Transverse colon (tissue), 4 donors: ENCODE measurements around a stretch of chr14.

DNA sequence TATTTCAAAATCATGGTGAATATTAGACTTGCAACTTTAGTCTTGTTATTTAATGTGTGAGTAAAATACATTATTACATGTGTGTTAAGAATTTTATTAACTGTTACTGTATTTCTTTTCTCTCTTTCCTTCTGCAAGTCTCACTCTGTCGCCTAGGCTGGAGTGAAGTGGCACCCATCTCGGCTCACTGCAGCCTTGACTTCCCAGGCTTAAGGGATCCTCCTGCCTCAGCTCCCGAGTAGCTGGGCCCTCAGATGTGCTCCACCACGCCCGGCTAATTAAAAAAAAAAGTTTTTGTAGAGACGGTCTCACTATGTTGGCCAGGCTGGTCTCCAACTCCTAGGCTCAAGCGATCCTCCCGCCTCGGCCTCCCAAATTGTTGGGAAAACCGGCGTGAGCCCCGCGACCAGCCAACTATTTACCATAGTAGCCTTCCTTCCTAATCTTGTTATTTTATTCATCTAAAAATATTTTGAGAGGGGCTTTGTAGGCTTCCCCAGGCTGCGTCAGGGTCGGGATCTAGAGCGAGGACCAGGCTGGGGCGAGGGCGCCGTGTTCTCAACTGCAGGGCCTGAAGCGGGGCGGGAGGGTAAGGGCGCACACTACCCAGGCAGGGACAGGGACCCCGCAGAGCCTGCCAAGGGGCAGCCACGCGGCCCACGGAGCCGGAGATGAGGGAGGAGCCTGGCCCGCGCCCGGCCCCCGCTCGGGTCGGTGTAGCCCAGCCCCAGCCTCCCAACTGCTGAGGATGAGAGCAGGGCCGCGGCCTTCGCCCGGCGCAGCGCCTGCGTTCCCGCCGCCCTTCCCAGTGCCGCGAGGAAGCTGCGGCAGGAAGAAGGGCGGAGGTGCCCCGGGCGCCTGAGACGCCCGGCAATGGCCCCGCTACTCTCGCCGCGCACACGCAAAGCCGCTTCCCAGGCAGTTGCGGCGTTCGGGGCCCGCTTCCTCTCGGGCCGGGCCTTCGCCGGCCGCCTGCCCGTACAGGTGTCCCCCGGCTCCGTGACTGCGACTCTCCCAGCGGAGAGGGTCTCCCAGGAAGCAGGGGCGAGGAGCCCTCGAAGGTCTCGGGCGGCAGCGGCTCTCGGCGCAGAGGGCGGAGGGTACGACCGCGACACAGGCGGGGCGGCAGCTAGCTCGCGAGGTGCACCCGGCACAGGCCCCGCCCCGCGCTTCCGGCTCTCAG is 25.1 kb upstream of the YY1 start:
- PRO-cap = bidirectional peak, plus-strand start at position 745 of the sequence, minus-strand start at position 741 of the sequence; bidirectional peak, plus-strand start at position 808 of the sequence, minus-strand start at position 810 of the sequence; bidirectional peak, plus-strand start outside the sequence, minus-strand start at position 1,115 of the sequence
- RAMPAGE, long total RNA, 4 experiments = start-site peak on the minus strand in 1 of 4 experiments, centred at position 1,100 of the sequence, 6 reads per replicate

GRCh38 chr14:100237880-100238490 is 959 bp upstream of the YY1 start:
- PRO-cap = unidirectional peak, plus-strand start at chr14:100237999; bidirectional peak, plus-strand start at chr14:100238104, minus-strand start at chr14:100238055
- RAMPAGE, long total RNA, 4 experiments = no peak in any of the 4 experiments

DNA sequence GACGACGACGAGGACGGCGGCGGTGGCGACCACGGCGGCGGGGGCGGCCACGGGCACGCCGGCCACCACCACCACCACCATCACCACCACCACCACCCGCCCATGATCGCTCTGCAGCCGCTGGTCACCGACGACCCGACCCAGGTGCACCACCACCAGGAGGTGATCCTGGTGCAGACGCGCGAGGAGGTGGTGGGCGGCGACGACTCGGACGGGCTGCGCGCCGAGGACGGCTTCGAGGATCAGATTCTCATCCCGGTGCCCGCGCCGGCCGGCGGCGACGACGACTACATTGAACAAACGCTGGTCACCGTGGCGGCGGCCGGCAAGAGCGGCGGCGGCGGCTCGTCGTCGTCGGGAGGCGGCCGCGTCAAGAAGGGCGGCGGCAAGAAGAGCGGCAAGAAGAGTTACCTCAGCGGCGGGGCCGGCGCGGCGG is 463 bp downstream of the YY1 start:
- PRO-cap = no peak
- RAMPAGE, long total RNA, 4 experiments = no peak in any of the 4 experiments

DNA sequence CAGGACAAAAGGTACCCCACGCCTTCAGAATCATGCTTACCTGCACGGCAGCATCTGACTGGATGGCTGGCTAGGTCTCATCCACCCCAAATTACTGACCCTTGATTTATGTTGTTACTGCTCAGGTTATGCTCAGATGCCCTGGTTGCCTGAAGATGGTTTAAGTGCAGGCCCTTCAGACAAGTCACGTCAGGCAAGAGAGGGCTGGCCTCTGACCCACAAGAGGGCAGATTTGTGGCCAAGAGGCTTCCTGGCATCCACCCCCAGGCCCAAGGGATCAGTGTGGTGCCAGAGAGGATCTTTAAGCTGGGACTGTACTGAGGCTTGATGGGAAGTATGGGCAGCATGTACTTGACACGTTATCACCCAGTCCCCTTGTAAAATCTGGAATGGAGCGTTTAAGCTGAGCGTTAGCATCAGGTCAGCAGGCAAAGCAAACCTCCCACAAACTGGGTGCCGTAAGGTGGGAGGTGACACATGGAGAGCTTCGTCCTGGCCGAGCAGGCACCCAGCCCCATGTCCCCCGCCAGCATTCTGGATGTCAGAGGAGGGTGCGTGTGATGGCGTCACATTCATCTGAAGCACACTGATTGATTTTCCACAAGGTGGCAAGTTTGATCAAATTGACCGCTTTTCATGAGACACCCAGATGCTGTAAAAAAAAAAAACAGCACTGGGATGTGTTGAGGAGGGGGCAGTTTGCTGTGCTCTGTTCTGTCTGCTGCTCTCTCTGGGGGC is 24.4 kb downstream of the SLC25A29 start:
- PRO-cap = no peak
- RAMPAGE, long total RNA, 4 experiments = start-site peak on the plus strand in 1 of 4 experiments, centred at position 571 of the sequence, 20 reads per replicate

- PRO-cap = unidirectional peak, minus-strand start at chr14:100307509
- RAMPAGE, long total RNA, 4 experiments = no peak in any of the 4 experiments
These were observed 1.4 kb upstream of the SLC25A29 start for GRCh38 chr14:100307362-100308394.

GRCh38 chr14:100341078-100341893 is 18.1 kb downstream of the SLC25A47 start:
- PRO-cap = no peak
- RAMPAGE, long total RNA, 4 experiments = no peak in any of the 4 experiments

- PRO-cap = no peak
- RAMPAGE, long total RNA, 4 experiments = no peak in any of the 4 experiments
These were observed 33.7 kb downstream of the WDR25 start for GRCh38 chr14:100409888-100410423.

DNA sequence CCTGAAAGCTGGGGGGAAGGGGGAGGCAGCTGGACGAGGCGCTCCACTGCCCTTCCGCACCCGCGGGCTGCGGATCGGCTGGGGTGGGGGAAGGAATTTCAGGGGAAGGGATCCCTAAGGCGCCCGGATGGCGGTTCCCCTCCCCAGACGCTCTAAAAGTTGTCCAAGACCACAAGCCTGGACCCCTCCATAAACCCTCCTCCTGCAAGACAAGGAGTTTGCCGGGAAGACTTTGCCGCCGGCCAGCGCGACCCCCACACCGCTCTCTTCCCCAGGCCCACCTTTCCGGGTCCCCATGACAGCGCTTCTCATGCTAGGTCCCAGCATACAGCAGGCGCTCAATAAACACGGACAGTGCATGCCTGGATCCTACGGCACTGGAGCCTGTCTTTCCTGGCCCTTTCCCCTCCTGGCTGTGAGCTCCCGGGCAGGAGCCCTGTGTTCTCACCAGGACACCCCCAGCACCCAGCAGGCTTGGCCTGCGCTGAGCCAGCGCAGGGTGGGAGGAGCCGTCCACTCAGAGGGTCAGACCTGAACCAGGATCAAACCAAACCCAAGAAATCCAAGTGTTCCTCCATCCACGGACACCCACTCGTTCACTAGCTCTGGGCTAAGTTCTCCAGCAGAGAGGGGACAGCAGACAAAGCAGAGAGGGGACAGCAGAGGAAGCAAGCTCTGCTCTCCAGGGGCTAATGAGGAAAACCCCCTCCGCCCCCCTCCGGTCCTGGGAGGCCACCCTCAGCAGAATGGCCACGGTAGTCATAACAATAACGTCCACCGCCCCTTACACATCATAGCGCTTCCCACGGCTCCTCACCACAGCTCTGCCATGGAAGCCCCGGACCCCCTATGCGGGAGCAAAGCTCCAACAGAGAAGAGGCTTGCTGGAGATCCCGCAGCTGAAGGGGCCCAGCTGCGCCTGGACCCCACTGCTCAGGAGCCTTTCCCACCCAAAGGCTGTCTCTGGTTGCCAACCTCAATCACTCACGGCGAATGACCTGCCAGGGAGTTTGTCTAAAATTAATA is 17.8 kb downstream of the BEGAIN start:
- PRO-cap = no peak
- RAMPAGE, long total RNA, 4 experiments = no peak in any of the 4 experiments

DNA sequence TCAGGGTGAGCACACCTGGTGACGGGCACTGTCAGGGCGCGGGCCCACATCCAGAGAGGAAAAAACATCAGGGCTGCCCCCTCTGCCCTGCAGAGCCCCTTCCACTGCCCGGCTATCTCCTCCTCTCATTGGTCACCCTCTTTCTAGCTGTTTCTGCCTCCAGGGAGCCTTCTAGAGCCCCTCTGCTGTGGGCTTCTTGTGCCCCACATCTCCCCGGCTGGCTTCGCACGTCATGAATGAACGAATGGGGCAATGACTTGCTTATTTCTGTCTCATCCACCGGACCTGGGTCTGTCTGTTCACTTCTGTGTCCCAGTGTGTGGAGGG is 52.9 kb upstream of the BEGAIN start:
- PRO-cap = no peak
- RAMPAGE, long total RNA, 4 experiments = no peak in any of the 4 experiments

GRCh38 chr14:100664168-100664745 is 62.4 kb upstream of the DLK1 start:
- PRO-cap = no peak
- RAMPAGE, long total RNA, 4 experiments = no peak in any of the 4 experiments

DNA sequence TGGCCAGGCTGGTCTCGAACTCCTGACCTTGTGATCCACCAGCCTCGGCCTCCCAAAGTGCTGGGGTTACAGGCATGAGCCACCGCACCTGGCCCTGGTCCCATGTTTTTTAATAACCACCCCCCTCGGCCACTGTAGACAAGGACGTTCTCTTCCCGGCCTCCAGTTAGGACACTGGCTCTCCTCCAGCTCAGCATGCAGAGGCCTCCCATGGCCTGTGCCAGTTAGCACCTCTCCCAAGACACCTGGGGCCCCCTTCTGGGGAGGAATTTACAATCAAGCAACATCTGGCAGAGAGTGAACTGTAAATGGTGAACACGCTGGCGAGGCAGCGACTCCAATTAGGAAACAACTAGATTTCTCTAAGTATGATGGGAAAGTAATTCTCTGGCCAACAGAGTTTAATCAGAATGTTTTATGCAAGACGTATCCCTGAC is 61.9 kb upstream of the DLK1 start:
- PRO-cap = no peak
- RAMPAGE, long total RNA, 4 experiments = no peak in any of the 4 experiments

GRCh38 chr14:100703754-100704227 is 22.9 kb upstream of the DLK1 start:
- PRO-cap = no peak
- RAMPAGE, long total RNA, 4 experiments = no peak in any of the 4 experiments

GRCh38 chr14:100708839-100709769 is 17.6 kb upstream of the DLK1 start:
- PRO-cap = no peak
- RAMPAGE, long total RNA, 4 experiments = no peak in any of the 4 experiments

GRCh38 chr14:100710670-100711217 is 15.9 kb upstream of the DLK1 start:
- PRO-cap = no peak
- RAMPAGE, long total RNA, 4 experiments = no peak in any of the 4 experiments

DNA sequence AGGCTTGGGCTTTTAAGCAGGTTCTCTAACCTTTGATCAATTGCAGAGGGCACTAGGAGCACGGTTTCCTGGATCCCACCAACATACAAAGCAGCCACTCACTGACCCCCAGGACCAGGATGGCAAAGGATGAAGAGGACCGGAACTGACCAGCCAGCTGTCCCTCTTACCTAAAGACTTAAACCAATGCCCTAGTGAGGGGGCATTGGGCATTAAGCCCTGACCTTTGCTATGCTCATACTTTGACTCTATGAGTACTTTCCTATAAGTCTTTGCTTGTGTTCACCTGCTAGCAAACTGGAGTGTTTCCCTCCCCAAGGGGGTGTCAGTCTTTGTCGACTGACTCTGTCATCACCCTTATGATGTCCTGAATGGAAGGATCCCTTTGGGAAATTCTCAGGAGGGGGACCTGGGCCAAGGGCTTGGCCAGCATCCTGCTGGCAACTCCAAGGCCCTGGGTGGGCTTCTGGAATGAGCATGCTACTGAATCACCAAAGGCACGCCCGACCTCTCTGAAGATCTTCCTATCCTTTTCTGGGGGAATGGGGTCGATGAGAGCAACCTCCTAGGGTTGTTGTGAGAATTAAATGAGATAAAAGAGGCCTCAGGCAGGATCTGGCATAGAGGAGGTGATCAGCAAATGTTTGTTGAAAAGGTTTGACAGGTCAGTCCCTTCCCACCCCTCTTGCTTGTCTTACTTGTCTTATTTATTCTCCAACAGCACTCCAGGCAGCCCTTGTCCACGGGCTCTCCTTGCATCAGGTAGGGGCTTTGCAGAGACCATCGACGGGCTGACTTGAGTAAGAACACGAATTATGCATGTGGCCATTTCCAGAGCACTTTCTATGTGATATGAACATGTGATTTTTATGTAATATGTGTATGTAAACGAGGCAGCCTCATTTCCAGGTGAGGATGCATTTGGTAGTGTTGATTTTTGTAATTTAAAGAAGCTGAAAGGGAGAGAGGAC is 74.2 kb downstream of the RTL1 start:
- PRO-cap = no peak
- RAMPAGE, long total RNA, 4 experiments = no peak in any of the 4 experiments

DNA sequence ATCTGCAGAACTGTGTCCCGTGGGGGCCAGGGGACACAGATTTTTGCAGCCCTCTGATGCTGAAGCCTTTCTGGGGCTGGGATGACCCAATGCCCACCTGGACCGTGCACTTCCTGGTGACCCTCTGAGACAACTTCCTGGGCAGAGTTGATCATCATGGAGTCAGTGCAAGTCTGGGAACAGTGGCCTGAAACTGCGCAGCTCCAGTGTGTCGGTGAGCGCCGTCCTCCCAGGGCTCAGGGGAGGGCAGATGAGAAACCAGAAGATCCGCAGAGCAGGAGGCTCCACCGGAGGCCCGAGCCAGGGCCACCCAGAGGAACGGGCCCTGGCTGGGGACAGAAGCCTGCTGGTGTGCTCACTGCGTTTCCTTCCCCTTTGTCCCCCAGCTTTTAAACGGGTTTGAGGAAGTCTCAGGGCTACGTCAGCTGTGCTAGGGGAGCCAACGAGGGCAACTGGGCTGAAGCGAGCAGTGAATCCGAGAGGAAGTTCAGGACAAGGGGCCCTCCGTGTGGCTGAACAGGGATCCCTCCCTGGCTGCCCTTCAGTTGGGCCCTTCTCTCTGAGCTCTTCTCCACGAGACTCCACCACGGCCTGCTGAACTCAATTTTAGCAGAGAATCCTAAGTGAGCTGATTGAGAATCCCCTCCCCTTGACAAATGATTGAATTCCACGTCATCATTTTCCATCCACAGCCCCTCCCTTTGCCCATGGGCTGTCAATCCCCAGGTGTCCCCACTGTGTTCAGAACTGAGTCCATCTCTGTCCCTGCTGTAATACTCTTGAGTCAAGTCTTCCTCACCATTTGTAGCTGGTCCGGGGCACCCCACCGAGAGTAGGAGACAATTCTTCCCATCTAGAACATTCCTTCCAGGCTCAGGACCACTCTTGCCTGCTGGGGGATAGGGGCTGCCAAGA is 217.7 kb upstream of the RTL1 start:
- PRO-cap = bidirectional peak, plus-strand start at position 480 of the sequence, minus-strand start at position 366 of the sequence
- RAMPAGE, long total RNA, 4 experiments = no peak in any of the 4 experiments

- PRO-cap = no peak
- RAMPAGE, long total RNA, 4 experiments = no peak in any of the 4 experiments
These were observed 426.2 kb upstream of the PPP2R5C start for GRCh38 chr14:101335280-101335732.

DNA sequence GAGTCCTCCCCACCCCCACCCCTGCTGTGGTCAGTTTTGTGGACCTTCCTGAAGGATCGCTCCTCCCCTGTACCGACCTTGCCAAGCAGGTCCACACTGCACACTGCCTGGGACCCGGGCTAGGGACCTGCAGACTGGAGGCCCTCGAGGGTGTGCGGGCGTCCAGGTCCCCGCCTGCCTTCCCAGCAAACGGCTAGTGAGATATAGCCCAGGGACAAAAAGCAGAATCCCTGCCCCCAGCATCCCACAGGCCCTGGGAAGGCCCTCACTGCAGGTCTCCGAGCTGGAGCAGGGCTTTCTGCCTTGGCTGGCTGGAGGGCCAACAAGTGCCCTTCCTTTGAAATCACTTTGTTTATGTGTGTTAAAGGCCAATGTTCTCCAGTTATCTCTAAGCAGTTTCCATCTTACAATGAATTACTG is 397.4 kb upstream of the PPP2R5C start:
- PRO-cap = no peak
- RAMPAGE, long total RNA, 4 experiments = no peak in any of the 4 experiments

- PRO-cap = unidirectional peak, plus-strand start at chr14:101403288
- RAMPAGE, long total RNA, 4 experiments = no peak in any of the 4 experiments
These were observed 358.4 kb upstream of the PPP2R5C start for GRCh38 chr14:101402886-101403733.

DNA sequence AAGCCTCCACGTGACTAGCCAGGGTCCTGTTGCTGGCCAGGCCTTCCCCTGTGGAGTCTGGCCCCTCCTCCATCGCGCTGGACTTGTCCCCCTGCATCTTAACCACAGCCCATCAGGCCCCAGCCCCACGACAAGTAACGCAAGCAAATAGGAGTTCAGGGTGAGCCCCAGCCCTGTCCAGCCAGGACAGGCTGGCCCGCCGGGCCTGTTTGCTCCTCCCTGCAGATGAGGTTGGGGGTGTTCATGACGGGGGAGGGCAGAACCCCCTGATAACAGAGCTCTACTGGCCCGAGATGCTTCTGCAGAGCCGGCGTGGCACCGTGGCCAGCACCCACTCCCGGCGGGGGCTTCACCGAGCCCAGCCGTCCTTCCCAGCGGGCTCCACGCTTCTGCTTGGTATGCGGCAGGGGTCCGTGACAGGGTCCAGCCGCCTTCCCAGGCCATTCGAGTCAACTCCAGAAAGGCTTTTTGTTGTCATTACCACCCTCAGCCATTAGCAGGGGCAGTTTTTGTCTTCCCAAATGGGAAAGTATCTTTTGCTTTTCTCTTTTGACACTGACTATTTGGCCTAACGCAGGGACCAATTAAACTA is 265.1 kb upstream of the PPP2R5C start:
- PRO-cap = no peak
- RAMPAGE, long total RNA, 4 experiments = no peak in any of the 4 experiments